ENCODE measurements around the gene SRP9.

DNA sequence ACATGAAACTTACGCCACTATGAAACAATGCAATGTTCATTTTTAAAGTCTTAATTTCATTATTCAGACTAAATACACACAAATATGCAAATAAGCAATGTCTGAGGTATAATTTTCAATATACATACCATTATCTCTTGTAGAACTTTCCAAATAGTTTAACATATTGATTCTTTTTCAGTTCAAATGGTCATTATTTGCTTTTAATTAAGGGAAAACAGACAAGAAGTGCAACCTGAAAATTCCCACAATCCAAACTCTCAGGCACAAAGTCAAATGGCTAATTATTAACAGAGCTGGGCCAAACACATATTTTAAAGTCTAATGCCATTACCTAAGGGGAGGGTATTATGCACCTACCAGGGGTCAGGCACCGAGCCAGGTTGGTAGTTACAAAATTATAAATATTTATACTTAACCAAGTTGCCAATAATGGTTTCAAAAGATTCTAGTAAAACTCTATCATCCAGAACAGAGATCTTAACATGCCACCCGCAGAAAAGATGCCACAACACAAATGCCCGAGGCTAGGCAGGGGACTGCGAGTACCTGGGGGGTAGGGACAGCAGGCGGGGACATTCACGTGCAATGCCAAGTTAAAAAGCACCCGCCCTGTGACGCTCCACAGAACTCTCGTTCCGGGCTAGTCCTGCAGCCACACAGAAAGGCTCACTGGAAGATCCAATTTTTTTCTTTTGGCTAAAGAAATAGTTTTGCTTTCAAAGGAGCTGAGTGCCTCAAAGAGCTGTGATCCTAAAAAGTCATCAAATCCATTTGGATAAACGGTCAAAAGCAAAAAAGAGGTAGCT lies 14.9 kb downstream of the LBR start:
- PRO-cap, result bidirectional peak, plus-strand start at position 627 of the sequence, minus-strand start at position 523 of the sequence
- RAMPAGE, long total RNA, 2 experiments, result no peak in any of the 2 experiments

GRCh38 chr1:225607911-225608573 lies 44.9 kb downstream of the ENAH start:
- PRO-cap, result no peak
- RAMPAGE, long total RNA, 2 experiments, result no peak in any of the 2 experiments

GRCh38 chr1:225709120-225709625 lies 56.2 kb upstream of the ENAH start:
- PRO-cap, result no peak
- RAMPAGE, long total RNA, 2 experiments, result no peak in any of the 2 experiments

DNA sequence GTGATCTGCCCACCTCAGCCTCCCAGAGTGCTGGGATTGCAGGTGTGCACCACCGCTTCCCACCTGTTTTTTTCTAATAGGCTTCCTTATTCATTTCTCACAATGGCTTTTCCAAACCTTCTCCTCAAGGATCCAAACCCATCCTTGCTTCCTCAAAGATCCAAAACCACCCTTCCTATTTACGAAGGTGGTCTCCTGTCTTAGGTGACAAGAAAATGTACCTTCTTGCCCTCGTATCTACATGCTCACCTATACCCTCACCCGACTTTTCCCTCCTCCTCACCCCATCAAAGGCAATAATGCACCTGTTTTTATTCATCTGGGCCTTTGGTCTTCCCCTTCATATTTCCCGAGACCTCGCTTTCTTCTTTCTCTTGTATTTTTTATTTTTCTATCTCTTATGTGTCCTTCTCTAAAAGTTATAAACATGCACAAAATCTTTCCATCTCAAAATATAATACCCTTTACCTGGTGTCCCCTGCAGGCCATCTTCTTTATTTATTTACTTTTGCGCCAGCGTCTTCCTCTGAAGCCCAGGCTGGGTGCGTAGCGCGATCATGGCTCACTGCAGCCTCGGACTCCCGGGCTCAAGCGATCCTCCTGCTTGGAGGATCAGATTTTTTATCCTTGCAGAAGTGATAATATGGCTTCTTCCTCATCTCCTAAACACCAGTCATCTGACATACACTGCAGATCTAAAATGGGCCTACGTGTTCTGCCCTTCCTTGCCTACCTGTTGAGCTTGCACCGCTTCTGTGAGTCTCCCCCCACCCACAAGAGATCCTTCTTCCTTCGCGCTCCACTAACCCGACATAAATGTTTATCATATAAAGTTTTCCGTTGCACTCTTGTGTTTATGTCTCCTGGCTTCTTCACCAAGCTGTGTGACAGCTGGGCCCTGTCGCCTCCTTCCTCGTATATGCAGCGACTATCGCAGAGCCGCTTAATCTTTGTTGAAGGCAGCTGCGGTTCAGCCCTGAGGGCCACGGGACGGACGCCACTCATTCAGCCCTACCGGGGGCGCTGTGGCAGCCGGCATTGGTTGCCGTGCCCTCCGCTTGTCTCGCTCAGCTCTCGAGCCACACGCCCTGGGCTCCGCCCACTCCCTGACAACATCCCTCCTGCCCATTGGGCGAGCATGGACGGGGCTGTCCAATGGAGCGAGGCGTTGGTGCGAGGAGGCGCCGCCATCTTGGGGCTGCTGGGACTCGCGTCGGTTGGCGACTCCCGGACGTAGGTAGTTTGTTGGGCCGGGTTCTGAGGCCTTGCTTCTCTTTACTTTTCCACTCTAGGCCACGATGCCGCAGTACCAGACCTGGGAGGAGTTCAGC lies at the start of gene SRP9:
TSS of gene SRP9 (plus strand) at position 1,184 of the 1,331 bp plus-strand sequence.
- PRO-cap, result bidirectional peak, plus-strand start at position 1,195 of the sequence, minus-strand start at position 1,040 of the sequence
- RAMPAGE, long total RNA, 2 experiments, result start-site peak on the plus strand in 2 of 2 experiments, centred at positions 1,208 to 1,217 of the sequence, 627 to 669 reads per replicate

DNA sequence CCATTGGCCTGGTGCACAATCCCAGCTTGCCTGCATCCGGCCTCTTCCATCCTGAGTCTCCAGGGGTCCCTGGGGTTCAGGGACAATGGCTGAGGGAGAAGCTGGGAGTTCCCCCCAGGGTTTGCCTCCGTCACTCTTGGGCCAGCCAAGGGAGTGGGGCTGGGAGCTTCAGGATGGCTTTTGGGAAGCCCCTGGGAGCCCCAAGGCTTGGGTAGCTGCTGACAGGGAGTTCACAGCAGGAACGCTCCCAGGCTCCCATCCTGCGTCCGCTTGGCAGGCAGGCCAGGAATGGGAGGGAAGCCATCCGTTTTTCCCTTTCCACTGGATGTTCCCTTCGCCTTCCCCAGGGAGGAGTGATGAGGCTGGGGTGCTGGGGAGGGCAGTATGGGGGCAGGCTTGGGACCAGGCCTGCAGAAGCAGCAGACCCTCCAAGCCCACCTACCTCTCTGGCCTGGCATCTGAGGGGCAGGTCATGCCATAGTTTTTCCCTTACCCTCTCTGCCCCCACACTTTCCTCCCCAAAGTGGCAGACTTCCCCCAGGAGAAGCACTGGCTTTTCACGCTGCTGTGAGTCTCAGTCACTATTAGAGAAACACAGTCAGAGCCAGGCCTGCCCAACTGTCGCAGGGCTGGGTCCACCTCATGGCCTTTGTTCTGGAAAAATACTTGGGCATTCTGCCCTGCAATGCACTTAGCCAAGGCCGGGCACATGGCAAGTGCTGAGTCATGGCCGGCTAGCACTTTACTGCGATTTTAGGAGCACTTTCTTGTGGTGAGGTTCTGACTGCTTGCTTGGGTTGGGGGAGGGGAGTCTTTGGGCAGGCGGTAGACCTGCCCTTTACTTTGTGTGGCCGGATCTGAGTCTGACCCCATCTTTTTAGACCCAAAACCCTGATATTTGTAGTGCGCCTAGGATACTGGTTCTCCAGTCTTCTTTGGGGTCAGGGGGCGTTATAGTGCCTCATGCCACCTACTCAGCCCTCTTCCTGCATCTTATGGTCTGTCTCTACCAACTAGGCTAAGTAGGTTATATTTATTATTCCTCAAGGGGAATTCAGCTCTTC lies 7.5 kb downstream of the EPHX1 start:
- PRO-cap, result no peak
- RAMPAGE, long total RNA, 2 experiments, result no peak in any of the 2 experiments

DNA sequence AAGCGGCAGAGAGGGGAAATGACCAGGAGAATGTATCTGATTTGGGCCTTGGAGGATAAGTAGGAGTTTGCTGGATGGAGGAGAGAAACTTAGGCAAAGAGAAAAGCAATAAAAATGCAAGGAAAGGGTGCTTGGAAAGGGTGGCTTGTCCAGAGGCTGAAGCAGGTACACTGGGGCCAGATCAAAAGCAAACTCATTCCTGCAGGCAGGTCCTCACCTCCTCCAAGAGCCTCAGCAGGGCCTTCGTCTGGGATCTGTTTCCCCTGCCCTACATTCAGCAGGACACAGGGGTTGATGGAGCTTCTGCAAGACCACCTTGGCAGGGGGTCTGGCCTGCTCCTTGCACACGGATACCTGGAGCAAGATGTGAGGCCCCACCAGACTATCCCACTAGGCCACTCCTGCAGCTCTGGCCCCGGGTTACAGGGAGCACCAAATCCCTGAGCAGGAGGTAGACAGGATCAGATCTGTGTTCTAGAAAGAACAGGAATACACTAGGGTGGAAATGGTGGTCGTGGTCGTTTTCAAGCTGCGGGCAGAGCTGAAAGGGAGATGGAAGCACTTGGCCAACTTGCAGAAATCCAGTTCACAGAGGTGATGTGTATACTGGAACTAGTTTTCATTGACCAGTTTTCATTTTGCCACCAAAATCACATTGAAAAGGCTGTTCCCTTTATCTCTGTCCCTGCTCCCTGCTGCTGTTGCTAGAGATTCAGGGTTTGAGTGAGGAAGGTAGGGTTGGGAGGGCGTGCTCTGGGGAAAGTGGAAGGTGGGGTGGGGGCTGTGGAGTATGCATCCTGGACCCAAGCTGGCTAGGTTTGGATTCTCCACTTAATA lies 33.5 kb downstream of the EPHX1 start:
- PRO-cap, result no peak
- RAMPAGE, long total RNA, 2 experiments, result no peak in any of the 2 experiments

GRCh38 chr1:225848326-225849245 lies 33.6 kb downstream of the TMEM63A start:
- PRO-cap, result no peak
- RAMPAGE, long total RNA, 2 experiments, result no peak in any of the 2 experiments

DNA sequence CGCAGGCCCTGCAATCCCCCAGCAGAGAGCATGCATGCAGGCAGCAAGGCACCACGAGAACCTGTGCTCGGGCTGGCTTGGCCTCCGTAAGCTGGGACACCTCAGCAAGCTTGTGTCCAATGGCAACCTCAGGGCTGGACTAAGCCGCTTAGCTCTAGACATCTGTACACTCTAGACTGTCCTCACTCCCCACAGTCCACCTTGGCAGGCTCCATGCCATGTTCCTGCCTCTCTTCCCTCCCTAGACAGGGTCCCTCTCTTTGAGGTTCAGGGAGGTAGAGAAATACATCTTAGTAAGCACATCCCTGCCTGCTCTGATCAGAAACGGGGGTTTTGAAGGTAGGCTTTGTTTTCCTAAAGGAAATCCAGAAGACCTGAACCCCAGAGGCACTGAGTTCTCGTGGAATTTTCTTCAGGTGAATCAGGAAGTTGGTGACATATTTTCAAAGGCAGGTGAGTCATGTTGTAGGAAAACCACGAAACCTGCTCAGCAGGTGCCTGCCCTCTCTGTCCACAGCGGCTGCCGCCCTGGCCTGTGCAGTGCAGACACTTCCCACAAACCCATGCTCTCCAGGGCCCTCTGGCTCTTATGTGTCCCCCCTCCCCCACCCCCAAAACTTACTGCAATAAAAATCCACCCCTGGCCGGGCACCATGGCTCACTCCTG lies 6.9 kb downstream of the TMEM63A start:
- PRO-cap, result no peak
- RAMPAGE, long total RNA, 2 experiments, result no peak in any of the 2 experiments

- PRO-cap, result unidirectional peak, plus-strand start at chr1:225881188; unidirectional peak, plus-strand start at chr1:225881244
- RAMPAGE, long total RNA, 2 experiments, result no peak in any of the 2 experiments
Measured at GRCh38 chr1:225880979-225881324, 1.2 kb downstream of the TMEM63A start.

GRCh38 chr1:225951020-225951463 lies 10.0 kb upstream of the LEFTY2 start:
- PRO-cap, result no peak
- RAMPAGE, long total RNA, 2 experiments, result no peak in any of the 2 experiments

GRCh38 chr1:226033682-226033983 lies 28.9 kb upstream of the H3-3A start:
- PRO-cap, result no peak
- RAMPAGE, long total RNA, 2 experiments, result no peak in any of the 2 experiments

GRCh38 chr1:226063380-226064187 lies 1.1 kb downstream of the H3-3A start:
- PRO-cap, result bidirectional peak, plus-strand start at chr1:226063534, minus-strand start at chr1:226063282; bidirectional peak, plus-strand start at chr1:226063723, minus-strand start at chr1:226063692; unidirectional peak, minus-strand start at chr1:226063770
- RAMPAGE, long total RNA, 2 experiments, result no peak in any of the 2 experiments

- PRO-cap, result no peak
- RAMPAGE, long total RNA, 2 experiments, result no peak in any of the 2 experiments
Measured at GRCh38 chr1:226066003-226067069, 3.8 kb downstream of the H3-3A start.

DNA sequence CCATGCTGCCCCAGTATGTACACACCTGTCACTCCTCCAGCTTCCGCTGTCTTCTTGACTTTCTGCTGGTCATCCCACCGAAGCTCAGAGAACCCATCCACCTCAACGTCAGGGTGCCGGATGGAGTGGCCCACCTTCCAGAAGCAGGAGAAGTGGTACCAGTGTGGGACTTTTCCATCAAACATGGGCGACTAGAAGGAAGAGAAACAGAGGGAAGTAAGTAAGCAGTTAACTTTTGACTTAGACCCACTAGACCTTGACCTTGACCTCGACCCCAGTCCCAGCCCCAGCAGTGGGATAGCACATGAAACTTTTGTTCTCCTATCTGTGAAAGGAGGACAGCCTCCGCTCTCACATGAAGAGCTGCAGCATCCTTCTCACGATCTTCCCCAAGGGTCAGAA lies 5.7 kb downstream of the PARP1 start:
- PRO-cap, result no peak
- RAMPAGE, long total RNA, 2 experiments, result no peak in any of the 2 experiments

GRCh38 chr1:226404879-226406041 lies 2.6 kb downstream of the PARP1 start:
- PRO-cap, result no peak
- RAMPAGE, long total RNA, 2 experiments, result no peak in any of the 2 experiments

- PRO-cap, result no peak
- RAMPAGE, long total RNA, 2 experiments, result no peak in any of the 2 experiments
Measured at GRCh38 chr1:226406042-226407023, 1.6 kb downstream of the PARP1 start.

DNA sequence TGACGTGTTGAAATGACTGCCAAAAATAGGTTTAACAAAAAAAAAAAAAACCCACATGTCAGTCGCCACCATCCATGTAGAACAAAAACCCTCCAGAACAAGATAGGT lies 700 bp downstream of the PARP1 start:
- PRO-cap, result no peak
- RAMPAGE, long total RNA, 2 experiments, result no peak in any of the 2 experiments

DNA sequence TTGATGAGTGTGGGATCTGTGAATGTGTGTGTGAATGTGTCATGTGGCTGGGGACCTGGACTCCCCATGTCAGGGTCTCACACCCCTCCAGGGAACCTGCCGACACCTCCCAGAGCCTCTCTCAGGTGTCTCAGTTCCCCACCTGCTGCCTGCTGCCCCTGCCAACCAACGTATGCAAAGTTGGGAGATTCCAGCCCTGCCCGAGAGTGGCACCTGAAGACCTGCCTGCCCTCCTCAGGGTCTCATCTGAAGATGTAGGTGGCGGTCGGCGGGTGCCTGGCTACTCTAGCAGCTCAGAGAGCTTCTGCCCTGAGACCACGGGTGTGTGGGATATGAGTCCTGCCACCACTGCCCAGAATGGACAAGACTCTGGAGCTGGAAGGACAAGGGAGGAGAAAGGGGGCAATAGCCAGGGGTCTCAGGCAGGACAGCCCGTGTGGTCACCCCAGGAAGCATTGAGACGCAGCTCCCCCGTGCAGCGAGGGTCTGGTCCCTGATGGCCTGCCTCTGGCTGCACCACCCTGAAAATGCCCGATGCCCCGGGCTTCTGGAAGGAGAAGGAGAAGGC lies 88.6 kb downstream of the STUM start:
- PRO-cap, result no peak
- RAMPAGE, long total RNA, 2 experiments, result no peak in any of the 2 experiments

DNA sequence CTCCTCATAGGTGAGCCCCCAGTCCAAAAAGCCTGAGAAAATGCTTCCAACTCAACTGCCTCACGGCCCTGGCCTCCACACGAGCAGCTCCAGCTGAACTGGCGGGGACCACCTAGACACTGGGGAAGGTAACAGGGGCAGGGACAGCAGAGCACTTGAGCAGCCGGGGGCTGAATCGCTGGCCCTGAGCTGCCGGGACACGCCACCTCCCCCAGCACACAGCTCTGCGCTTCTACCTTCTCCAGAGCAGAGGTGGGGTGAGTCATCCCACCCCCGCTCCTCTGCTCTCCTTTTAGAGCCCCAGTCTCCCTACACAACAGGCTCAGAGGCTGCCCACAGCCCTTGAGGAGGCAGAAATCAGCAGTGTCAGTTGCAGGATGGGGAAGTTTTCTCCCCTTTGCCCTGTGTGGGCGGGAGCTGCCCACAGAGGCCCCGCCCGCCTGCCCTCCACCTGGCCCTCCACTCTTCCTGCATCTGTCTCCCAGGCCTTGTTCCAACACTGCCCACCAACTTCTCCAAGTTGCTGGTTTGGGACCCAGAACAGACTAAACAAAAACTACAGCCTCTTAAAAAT lies 94.6 kb downstream of the STUM start:
- PRO-cap, result no peak
- RAMPAGE, long total RNA, 2 experiments, result no peak in any of the 2 experiments

DNA sequence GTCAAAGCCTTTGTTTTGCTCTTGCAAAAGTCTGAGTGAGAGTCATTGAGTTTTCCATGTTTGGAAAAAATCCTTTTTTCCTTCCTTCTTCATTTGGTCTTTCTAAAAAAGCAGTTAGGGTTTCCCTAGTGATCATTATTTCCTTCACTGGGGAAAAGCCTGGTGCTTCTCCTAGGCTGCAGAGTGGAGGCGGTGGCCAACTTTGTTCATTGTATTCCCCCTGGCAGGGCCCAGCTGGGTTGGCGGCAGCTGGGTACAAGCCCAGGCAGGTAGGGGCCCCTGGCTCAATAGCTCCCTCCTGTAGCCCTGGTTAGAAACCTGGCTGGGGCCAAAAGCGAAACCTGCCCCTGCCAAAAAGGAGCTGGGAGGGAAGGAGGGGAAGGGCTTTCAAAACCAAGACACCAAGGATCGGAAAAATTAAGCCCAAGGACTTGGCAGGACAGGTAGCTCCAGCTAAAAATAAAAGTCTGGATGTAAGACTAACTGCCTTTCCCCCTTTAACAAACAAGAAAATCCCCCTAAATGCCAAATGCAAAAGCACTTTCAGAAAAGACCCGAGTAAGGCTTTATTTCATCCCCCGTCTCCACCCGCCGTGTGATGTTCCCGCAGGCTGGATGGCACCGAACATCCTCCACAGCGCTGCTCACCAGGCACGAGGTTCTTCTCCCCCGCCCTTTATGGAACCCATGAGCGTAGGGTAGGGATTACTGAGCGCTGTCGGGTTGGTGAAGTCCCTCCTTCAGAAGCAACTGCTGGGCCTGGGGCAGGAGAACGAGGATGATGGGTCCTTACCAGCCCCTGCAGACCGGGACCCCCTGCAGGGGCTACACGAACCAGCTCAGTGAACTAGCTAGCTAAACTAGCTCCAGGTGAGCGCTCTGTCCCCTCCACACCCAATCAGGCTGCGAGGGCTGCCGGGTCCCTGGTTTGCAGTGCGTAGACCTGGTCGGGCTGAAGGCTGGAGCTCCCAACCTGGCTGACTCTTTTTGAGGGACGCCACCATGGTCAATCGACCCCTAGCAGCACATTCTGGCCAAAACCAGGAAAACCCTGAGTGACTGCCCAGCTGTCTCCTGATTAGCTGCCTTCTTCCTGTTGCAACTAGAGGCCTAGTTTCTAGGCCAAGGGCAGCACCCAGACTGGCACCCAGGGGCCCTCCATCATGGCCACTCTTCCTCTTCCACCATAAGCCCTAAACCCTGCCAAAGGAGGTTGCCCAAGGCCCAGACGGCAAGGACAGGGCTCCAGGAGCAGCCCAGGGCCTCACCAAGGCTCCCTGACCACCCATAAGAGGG lies 80.6 kb downstream of the ITPKB start:
- PRO-cap, result no peak
- RAMPAGE, long total RNA, 2 experiments, result no peak in any of the 2 experiments

Data from body of pancreas (tissue), 2 donors.